PC-3 (cell line): ENCODE measurements around a stretch of chr14.

- RAMPAGE, long total RNA: no peak
These were observed 7.9 kb downstream of the CCDC85C start for GRCh38 chr14:99595901-99596624.

- RAMPAGE, long total RNA: no peak
These were observed 2.6 kb downstream of the CCDC85C start for GRCh38 chr14:99601290-99601924.

DNA sequence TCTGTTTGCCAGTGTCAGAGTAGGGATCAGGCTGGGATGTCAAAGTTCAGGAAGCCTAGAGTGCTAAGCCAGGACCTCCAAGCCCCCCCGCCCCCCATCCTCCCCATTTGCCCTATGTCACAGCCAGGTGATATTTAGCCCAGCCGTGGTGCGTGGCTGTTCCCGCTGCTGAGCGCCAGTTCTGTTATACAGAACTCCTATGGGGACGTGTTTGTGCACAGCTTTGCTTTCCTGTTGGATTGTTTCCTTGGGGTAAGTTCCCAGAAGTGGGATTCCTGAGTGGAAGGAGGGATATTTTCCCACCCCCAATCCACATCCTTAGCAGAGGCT is 15.6 kb upstream of the CCDC85C start:
- RAMPAGE, long total RNA: no peak

DNA sequence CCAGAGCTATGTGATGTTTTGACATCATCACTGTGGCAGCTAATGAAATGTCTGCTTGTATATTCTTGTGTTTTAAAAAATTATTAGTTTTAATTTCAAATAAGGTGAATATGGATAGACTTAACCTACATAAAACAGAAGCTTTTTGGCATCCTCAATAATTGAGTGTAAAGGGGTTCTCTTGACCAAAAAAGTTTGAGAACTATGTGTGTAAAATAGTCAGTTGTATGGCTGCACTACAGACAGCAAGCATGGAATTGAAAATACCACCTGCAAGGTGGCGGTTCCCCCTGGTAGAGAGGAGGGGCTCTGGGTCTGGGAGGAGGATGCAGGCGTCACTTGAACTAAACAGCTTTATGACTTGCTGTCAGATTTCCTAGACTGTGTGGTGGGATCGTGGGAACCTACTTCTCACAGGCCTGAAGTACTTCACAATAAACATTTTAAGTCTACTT is 6.3 kb downstream of the EVL start:
- RAMPAGE, long total RNA: no peak

DNA sequence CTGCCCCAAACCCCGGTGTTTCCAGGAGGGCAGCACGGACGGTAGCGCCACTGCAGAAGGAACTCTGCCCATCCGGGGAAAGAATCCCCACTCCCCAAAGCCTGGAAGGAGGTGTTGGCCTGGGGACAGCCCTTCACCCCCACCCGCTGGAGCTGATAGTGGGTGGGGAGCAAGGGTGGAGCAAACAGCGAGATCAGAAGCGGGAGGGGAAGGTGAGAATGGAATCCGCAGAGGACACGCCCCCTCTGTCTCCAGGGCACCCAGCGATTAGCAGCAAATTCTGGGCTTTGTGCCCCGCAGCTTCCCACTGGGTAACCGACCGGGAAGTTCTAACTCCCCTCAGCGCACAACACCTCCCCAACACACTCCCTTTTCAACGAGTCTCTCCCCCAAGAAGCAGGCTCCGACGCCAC is 1.4 kb downstream of the SLC25A29 start:
- RAMPAGE, long total RNA: no peak

- RAMPAGE, long total RNA: no peak
These were observed 18.1 kb downstream of the SLC25A47 start for GRCh38 chr14:100341078-100341893.

DNA sequence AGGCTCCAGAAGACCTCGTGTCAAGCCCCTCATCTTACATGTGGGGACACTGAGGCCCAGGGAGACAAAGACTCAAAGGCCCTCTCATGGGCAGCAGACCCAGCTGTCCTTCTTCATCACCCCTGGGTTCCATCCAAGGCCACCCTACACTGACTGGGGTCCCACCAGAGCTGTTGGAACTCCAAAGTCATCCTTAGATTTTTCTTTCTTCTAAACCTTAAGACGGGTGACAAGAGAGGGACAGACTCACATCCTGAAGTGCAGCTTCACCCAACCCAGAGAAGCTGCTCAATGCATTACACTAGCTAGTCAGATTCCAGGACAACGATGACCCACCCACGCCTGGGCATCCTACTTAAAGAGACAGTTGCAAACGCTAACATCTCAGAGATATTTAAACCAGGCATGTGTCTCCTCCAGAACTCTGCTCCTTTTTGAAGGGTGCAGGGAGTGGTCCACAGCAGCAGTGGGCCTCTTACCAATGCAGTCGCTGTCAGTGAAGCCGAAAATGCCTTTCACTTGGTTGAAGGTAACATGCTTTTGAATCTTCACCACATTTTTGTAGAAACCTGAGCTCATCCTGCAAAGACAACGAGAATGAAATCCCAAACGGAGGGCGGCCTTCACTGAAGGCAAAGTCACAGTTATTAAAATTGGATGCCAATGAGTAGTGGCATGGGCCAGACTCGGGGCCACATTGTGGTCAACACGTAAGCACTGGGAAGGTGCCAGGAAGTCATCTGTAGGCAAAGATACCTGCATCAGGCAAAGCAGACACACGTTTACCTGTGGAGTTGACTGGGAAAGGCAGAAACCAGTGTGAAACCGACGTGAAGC is 23.3 kb downstream of the SLC25A47 start:
- RAMPAGE, long total RNA: no peak

DNA sequence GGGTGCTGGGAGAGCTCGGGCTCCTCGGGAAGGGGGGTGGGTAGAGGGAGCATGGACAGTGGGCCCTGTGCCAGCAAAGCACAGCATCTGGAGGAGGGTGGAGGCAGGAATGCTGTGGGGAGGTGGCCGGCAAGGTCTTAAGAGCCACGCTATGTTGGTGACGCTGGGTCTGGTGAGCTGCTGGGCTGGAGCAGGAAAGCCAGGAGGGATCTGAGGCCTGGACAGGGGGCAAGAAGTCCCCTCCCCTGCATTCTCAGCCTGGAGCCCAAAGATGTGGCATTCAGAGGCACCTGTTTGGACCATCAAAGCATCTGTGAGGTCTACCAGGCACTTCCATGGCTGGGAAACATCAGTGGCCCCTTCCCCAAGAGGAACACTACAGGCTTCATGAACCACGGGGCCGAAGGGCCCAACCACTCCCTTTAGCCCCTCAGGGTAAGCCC is 48.1 kb upstream of the DLK1 start:
- RAMPAGE, long total RNA: no peak

GRCh38 chr14:100696604-100697173 is 30.0 kb upstream of the DLK1 start:
- RAMPAGE, long total RNA: no peak

GRCh38 chr14:100708839-100709769 is 17.6 kb upstream of the DLK1 start:
- RAMPAGE, long total RNA: no peak

DNA sequence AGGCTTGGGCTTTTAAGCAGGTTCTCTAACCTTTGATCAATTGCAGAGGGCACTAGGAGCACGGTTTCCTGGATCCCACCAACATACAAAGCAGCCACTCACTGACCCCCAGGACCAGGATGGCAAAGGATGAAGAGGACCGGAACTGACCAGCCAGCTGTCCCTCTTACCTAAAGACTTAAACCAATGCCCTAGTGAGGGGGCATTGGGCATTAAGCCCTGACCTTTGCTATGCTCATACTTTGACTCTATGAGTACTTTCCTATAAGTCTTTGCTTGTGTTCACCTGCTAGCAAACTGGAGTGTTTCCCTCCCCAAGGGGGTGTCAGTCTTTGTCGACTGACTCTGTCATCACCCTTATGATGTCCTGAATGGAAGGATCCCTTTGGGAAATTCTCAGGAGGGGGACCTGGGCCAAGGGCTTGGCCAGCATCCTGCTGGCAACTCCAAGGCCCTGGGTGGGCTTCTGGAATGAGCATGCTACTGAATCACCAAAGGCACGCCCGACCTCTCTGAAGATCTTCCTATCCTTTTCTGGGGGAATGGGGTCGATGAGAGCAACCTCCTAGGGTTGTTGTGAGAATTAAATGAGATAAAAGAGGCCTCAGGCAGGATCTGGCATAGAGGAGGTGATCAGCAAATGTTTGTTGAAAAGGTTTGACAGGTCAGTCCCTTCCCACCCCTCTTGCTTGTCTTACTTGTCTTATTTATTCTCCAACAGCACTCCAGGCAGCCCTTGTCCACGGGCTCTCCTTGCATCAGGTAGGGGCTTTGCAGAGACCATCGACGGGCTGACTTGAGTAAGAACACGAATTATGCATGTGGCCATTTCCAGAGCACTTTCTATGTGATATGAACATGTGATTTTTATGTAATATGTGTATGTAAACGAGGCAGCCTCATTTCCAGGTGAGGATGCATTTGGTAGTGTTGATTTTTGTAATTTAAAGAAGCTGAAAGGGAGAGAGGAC is 74.2 kb downstream of the RTL1 start:
- RAMPAGE, long total RNA: no peak

- RAMPAGE, long total RNA: no peak
These were observed 3.2 kb downstream of the RTL1 start for GRCh38 chr14:100900176-100900789.

- RAMPAGE, long total RNA: no peak
These were observed 170.9 kb upstream of the RTL1 start for GRCh38 chr14:101074394-101074752.

GRCh38 chr14:101400882-101401344 is 360.6 kb upstream of the PPP2R5C start:
- RAMPAGE, long total RNA: no peak

- RAMPAGE, long total RNA: no peak
These were observed 353.2 kb upstream of the PPP2R5C start for GRCh38 chr14:101408305-101408636.

DNA sequence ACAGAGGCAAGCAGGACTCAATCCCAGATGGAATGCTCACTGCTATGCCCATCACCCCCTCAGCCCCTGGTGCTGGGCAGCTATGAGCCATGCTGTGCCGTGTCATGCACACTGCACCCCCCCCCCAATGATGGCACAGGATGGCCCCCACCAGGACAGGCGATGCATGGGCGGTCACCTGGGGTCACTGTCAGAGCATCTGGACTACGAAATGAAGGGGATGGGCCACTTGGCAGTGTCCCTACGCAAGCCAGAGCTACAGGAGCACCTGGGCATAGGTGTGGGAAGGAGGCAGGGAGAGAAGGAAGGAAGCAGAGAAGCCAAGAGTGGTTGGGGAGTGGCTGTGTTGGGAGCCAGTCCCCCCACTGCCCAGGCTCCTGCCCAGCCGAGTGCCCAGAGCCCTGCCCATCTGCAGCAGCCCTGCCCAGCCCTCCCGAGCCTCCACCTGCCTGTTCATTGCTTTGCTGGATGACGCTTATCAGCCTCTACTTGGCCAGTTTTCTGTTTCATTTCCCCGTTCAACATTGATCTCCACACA is 285.1 kb upstream of the PPP2R5C start:
- RAMPAGE, long total RNA: no peak

- RAMPAGE, long total RNA: no peak
These were observed 51.5 kb upstream of the PPP2R5C start for GRCh38 chr14:101709788-101710576.

DNA sequence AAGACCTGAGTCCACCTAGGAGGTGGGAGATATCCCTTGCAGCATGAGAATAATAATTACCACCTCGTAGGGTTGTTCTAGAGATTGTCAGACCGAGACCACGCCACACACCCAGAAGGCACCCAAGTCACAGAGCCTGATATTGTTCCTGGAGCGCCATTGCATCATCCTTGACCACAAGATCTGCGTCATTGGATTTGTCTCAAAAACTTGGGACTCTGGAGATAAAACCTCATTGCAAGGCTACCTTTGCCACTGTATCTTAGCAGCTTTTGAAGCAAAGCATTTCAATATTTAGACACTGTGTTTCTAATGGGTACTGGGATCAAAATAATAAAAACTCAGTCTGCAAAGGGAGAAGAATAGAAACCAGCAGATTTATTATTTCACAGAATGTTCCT is 29.3 kb upstream of the PPP2R5C start:
- RAMPAGE, long total RNA: no peak

GRCh38 chr14:101811787-101812648 is 50.5 kb downstream of the PPP2R5C start:
- RAMPAGE, long total RNA: no peak

DNA sequence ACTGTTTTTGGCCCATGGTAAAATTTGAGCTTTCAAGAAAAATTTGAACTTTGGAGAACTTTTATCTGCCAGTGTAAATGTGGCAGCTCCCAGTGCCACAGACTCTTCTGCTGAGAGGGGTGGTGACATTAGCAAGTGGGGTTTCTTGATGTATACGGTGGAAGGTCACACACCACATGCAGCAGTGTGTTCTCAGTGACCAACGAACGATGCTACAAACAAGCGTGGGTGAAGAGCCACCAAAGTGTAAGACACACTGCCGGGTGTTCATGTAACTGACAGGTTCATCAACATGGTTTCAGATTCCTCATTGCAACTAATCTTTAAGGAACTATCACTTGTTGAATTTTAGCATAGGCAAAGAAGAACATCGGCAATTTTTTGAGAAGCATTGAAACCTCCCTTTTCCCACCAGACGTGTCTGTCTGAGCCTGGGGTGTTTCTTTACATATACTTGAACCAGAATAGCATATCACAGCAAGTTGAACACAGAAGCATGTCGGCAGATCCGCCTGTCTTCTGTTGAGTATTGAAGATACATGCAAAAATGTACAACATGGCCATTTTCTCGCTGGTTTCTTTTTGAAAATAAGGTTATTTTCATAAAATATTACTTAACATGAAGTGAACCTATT is 58.8 kb downstream of the PPP2R5C start:
- RAMPAGE, long total RNA: no peak